Calu3 (cell line): ENCODE measurements around the gene RALY.

- PRO-cap: no peak
These were observed 5.6 kb downstream of the COMMD7 start for GRCh38 chr20:32737669-32737993.

DNA sequence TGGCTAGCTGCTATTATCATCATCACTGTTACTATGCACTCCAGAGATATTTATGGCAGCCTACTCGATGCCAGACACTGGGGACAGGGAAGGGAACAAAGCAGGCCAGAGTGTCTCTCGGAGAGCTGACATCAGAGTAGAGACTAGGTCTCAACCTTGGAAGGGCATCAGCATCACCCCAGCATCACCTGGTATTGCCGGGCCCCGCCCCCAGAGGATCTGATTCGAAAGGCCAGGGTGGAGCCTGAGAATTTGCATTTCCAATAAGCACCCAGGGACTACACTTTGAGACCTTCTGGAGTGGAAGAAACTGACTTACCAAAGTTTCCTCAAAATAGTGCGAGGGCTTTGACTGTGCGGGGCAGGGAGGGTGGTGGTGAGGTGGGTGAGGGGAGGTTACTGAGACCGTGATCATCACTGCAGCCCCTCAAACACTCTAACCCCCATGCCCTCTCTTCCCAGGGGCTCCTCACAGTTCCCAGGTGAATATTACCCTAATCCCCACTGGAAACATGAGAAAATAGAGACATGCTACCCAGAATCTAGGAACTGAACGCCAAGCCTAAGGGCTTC lies 629 bp upstream of the COMMD7 start:
- PRO-cap: bidirectional peak, plus-strand start at position 77 of the sequence, minus-strand start outside the sequence; bidirectional peak, plus-strand start at position 255 of the sequence, minus-strand start at position 138 of the sequence

GRCh38 chr20:32968163-32968479 lies 36.1 kb downstream of the SUN5 start:
- PRO-cap: no peak

GRCh38 chr20:33167682-33168091 lies 272 bp upstream of the BPIFA2 start:
- PRO-cap: no peak

- PRO-cap: no peak
These were observed 6.8 kb upstream of the BPIFB1 start for GRCh38 chr20:33276118-33276617.

DNA sequence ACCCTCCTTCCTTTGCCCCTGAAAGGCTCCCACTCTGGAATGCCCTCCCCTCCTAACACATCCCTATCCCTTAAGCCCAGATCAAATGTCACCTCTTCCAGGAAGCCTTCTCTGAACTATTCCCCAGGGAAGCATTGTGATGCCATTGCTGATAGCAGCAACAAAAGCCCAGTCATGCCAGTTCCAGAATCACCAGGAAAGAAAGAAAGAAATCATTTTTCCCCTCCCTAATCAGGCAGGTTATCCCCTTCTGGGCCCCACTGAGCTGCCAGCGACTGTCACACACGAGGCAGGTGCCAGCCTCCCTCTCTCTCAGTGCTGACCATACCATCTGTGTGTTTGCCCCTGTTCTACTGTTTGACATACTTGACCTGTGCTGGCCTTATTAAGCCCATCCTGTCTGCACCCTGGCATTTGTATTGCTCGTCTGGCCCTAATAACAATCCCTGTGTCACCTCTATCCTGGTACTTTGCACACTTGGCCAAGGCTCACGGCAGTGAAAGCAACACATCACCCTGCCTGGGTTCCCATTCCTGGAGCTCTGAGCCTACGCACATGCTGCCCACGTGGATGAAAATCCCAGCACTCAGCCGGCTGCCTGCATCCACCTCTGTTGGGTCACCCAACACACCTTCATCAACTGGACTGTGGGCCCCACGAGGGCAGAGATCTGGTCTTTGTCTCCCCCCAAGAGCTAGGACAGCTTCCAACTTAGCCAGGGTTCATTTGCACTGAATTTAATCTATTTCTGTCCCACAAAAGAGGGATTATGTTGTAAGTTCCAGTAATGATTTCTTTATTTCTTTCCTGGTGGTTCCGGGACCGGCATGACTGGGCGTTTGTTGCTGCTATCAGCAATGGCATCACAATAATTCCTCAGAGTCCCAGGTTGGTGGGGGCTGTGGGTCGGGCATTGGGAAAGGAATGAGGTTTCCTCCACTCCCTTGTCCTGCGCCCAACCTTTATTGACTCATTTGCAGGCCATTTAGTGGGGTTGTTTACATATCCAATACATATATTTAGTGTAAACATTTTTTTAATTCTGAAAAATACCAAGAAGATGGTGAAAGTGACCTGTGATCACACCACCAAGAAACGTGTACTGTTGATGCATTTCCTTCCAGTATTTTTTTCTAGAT lies 5.2 kb upstream of the BPIFB1 start:
- PRO-cap: bidirectional peak, plus-strand start at position 260 of the sequence, minus-strand start at position 630 of the sequence; bidirectional peak, plus-strand start at position 1,046 of the sequence, minus-strand start at position 734 of the sequence

- PRO-cap: no peak
These were observed 11.7 kb downstream of the SNTA1 start for GRCh38 chr20:33431727-33432365.

DNA sequence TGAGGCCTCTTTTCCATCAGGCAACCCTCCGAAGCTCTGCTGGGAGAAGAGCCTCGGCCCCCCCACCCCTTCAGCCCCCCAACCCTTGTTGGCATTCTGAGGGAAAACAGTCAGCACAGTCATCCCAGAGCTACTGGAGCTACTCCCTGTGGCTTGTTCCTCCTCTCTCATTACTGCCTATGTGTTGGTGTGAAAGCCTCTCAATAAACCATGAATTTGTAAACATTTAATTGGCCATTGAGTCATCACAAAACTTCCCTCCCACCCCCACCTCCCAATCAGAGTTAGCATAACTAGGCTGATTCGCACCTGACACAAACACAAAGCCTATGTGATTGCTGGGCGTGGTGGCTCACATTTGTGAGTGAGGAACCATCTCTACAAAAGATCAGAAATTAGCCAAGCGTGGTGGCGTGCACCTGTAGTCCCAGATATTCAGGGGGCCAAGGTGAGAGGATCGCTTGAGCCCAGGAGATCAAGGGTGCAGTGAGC lies 17.1 kb upstream of the SNTA1 start:
- PRO-cap: no peak

DNA sequence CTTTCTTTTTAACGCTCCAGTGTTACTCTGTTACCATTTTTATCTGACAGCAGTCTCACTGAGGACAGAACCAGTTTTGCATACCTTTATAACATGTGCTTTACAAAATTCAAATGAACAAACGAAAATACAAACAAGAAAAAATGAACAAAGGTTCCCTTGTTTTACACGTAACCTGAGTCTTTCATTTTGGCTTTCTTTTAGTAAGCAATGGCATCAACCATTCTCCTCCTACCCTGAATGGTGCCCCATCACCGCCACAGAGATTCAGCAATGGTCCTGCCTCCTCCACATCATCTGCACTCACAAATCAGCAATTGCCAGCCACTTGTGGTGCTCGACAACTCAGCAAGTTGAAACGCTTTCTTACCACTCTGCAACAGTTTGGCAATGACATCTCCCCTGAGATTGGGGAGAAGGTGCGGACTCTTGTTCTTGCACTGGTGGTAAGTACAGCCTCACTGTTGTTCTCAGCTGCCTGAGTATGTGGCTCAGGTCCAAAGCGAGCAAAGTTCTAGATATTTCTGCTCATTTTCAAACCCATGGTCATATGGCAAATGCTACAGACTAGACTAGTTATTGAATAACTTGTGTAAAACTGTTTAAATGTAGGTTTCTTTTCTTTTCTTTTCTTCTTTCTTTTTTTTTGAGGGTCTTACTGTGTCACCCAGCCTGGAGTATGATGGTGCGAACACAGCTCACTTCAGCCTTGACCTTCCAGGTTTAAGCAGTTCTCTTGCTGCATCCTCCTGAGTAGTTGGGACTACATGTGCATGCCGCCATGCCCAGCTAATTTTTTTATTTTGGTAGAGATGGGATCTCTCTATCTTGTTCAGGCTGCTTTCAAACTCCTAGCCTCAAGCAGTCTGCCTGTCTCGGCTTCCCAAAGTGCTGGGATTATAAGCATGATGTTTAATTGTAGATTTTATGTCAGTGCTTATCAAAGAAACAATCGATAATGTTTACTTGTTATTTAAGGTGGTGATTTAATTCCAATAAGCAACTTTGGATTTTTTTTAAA lies 50.9 kb upstream of the C20orf144 start:
- PRO-cap: no peak

DNA sequence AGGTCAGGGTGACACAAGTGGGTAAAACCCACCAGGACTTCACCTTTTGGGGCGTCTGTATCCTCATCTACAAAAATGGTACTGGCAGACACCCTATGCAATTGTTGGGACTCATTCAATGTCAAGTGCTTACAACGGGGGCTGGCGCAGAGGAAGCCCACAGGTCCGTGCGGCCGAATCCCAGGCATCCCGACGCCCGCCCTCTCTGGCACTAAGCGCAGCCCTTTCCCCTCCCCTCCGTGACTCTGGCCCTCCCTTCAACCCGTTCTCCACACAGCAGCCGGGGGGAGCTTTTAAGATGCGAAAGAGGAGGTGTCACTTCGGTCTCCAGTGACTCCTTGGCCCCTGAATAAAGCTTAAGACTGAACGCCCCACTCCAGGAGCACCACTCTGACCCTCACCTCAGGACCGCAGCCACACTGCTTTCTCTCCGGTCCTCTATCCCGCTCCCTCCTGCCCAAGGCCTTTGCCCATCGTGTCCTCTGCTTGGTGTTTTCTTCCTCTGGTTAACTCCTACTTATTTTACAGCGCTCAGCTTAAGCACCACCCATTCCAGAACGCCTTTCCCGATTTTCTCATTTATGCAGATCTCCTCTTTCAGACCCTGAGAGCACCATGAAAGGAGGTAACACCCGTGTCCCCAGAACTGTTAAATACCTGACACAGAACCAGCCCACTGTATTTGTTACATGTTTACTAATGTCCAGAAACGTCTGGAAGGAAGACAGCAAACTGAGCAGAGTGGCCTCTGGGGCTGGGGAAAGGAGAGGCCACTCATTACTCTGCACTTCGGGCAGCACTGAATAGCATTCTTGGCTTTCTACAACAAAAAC lies 653 bp upstream of the NECAB3 start:
- PRO-cap: no peak

GRCh38 chr20:33694254-33695047 lies 8.3 kb upstream of the E2F1 start:
- PRO-cap: no peak

DNA sequence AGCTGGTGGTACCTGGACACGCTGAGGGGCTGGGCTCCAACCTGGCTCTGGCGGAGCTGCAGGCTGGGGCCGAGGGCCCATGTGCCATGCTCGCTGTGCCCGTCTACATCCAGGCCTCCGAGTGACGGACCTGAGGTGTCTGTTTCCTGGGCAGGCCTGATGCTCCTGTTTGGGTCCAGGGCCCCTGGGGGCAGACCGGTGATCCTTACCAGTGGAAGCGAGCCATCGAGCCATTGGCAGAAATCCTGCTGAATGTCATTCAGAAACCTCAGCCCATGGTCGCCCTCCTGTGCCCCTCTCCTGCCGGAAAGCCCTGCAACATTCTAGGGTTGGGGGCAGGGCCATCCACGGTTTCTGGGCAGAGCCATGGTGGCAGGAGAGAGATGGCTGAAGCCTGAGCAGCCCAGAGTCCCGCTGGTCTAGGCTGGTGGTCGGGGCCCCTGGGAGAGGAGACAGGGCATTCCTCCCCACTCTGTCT lies 19.7 kb upstream of the CHMP4B start:
- PRO-cap: no peak

DNA sequence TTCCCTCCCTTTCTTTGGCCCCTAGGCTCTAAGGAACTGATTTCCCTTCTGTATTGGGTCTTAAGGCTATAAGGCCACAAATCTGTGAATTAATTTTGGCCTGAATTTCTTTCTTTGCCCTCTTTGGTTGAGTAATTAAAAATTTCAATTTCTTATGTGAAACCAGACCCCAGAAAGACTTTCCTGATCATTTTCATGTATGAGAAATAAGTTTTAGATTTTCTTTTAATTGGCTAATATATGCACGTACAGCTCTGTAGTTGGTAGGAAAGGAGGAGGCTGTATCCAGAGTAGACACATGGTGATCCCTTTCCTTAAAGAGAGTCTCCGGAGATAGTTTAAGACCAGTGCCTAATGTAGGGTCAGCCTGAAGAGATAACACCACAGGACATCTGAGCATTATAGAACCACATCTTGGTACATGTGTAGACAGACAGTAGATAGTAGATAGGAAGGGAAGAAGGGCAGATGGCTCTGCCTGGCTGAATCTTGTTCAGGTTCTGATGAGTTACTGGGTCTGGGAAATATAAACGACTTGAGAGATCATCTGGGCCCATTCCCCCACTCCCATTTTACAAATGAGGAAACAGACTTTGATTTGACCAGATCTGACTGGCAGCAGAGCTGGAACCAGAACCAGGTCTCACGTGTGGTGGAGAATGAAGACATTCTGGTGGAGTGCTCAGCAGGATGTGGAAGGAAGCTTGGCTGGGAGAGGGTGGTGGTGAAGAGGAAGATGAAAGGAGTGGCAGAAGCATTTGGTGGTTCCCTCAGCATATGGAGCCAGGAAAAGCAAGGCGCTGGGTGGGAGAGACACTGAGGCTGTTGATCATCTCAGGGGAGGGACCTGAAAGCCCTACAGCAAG lies 18.5 kb downstream of the CHMP4B start:
- PRO-cap: no peak

GRCh38 chr20:33839409-33839896 lies 28.3 kb downstream of the CHMP4B start:
- PRO-cap: no peak

GRCh38 chr20:33993224-33994259 lies at the start of gene RALY:
TSS of gene RALY (plus strand) at chr20:33993911.
- PRO-cap: bidirectional peak, plus-strand start at chr20:33993764, minus-strand start at chr20:33993133; bidirectional peak, plus-strand start at chr20:33993914, minus-strand start at chr20:33994133

- PRO-cap: no peak
These were observed 46.5 kb downstream of the RALY start for GRCh38 chr20:34040128-34040614.

- PRO-cap: no peak
These were observed 42.7 kb downstream of the MAP1LC3A start for GRCh38 chr20:34601186-34601748.

DNA sequence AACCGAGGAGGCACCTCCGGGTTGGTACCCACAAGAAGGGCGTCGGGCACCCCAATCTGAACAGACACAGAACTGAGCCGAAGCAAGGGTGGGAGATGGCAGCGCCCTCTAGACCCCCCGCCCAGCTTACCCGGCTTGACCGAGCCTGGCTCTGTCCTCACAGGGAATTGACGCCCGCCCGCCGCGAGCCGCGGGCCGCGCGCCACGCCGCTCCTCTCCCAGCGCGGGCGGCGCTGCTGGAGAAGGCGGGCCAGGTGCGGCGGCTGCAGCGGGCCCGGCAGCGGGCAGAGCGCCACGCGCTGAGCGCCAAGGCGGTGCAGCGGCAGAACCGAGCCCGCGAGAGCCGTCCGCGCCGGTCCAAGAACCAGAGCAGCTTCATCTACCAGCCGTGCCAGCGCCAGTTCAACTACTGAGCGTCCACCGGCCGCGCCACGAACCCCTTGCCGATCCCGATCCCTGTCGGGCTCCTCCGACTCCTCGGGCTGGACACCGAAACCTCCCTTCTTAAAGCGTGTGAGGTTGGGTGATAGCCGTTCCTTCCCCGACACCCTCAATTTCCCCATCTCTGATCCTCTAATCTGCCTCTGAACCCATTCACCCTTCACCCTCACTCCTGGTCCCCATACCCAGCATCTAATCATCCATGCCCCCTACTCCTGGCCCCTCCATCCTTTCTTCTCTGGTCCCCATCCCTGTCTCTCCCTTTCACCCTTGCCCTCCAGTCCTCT lies 5.9 kb downstream of the TP53INP2 start:
- PRO-cap: no peak

GRCh38 chr20:34818539-34819355 lies 6.7 kb downstream of the NCOA6 start:
- PRO-cap: no peak

DNA sequence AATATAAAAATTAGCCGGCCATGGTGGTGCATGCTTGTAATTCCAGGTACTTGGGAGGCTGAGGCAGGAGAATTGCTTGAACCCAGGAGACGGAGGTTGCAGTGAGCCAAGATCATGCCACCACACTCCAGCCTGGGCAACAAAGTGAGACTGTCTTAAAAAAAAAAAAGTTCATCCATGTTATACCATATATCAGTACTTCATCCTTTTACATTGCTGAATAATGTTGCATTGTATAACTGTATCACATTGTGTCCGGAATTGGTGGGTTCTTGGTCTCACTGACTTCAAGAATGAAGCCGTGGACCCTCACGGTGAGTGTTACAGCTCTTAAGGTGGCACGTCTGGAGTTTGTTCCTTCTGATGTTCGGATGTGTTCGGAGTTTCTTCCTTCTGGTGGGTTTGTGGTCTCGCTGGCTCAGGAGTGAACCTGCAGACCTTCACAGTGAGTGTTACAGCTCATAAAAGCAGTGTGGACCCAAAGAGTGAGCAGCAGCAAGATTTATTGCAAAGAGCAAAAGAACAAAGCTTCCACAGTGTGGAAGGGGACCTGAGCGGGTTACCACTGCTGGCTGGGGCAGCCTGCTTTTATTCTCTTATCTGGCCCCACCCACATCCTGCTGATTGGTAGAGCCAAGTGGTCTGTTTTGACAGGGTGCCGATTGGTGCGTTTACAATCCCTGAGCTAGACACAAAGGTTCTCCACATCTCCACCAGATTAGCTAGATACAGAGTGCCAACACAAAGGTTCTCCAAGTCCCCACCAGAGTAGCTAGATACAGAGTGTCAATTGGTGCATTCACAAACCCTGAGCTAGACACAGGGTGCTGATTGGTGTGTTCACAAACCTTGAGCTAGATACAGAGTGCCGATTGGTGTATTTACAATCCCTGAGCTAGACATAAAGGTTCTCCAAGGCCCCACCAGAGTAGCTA lies 21.5 kb downstream of the ACSS2 start:
- PRO-cap: no peak